ENCODE measurements around a stretch of chr3.

DNA sequence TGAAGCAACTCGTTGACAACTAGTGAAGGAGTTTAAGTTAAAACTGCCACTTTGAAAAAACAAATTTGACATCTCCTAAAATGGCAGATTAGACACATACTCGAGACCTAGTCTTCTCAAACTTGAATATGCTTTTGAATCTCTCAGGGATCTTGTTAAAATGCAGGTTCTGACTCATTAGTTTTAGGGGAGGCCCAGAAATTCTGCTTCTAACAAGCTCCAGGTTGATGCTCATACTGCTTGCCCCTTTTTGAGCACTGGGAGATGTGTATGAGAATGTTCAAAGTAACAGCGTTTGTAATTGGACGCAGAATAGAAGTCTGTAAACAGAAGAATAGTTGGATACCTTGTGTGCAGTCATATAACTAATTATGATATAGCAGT lies 1.6 kb downstream of the C3orf38 start:
- RRBS, 2 experiments: no CpG with 5 or more reads among the region's 4 CpGs

- RRBS, 2 experiments: no CpG with 5 or more reads among the region's 1 CpG
These were observed 586.2 kb downstream of the EPHA3 start for GRCh38 chr3:89693703-89694022.

- RRBS, 2 experiments: no CpG with 5 or more reads among the region's 10 CpGs
These were observed 31.9 kb downstream of the PROS1 start for GRCh38 chr3:93941539-93942365.

DNA sequence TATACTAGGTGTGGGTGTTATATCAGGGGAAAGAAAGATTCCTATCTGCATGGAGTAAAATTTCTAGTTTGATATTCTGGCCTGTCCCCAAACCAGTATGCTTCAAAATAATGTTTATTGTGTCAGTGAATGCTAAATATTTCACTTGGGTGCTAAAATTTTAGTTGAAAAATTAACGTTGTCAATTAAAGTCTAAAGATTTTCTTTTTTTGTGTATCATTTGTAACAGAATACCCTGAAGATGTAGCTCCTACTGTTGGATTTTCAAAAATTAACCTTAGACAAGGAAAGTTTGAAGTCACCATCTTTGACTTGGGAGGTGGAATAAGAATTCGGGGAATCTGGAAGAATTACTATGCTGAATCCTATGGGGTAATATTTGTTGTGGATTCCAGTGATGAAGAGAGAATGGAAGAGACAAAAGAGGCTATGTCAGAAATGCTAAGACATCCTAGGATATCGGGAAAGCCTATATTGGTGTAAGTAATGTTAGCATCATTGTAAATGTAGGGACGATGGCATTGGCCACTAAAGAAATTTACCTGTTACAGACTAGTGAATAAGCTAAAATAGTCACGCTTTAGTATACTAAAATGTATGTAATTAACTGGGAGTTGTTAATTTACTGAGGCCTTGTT lies 23.6 kb downstream of the ARL13B start:
- RRBS, 2 experiments: no CpG with 5 or more reads among the region's 5 CpGs

- RRBS, 2 experiments: no CpG with 5 or more reads among the region's 4 CpGs
These were observed 1.5 kb upstream of the OR5H15 start for GRCh38 chr3:98164992-98165337.

GRCh38 chr3:98819146-98819470 lies 56.0 kb downstream of the ST3GAL6 start:
- RRBS, 2 experiments: no CpG with 5 or more reads among the region's 3 CpGs

- RRBS, 2 experiments: no CpG with 5 or more reads among the region's 2 CpGs
These were observed 28.5 kb upstream of the CMSS1 start for GRCh38 chr3:99789168-99789589.

DNA sequence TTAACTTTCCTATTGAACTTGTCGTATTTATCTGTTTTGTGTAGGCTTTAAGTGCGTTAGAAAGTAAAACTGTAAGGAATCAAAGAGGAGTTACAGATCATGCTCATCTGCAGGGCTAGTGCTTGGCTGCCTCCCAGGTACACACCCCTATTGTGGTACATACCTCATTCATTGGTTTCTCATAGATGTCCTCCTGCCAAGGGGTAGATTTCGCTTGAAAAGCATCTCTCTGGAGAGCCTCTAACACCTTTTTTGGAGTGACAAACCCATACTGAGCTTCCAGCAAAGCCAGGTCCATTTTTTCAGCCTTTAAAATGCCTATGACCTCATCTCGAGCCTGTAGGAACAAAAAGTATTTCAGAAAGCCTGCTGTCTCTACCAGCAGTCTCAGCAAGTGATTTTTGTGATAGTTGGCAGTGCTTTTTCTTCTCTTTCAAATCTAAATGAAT lies 112.1 kb downstream of the CMSS1 start:
- RRBS, 2 experiments: no CpG with 5 or more reads among the region's 4 CpGs

- RRBS, 2 experiments: no CpG with 5 or more reads among the region's 2 CpGs
These were observed 122.2 kb downstream of the CMSS1 start for GRCh38 chr3:99939805-99940375.

DNA sequence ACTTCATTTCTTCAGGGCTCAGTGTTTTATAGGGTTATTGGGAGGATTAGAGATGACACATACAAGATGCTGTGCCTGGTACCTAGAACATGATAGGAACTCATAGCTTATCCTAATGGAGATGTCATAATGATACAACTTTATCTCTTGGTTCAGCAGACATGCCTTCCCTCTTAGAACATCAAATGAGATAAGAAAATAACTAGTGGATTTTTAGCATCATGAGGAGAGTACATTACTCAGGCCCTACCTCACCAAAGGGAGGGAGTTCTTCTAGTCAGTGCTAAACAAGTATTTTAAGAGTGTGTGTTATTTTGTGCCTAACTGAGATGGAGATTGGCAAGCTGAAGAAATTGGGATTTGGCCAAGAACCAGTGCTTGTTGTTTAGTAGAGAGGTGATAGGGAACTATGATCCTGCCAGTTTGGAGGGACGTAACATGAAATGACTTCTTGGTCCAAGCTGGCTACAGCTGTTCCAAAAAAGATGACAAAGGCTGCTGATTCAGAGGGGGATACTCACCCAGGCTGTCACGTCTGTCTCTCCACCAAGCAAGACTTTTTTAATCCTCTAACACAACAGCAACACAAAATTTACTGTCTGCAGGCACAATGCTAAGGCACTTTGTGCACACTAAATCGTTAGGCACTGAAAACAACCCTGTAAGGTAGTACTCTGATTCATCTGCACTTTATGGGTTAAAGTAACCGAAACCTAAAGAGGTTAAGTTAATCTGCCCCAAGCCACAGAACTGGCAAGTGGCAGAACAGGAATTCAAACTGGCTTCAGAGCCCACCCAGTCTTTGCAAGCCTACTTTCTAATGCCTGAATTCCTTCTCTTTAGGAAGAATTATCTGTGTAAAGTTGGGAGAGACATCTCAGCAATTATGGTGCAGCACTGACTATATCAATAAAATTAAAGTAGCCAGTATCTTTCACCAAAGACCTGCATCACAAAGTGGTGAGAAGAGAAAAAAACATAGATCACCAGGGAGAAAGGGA lies 126.5 kb downstream of the CMSS1 start:
- RRBS, 2 experiments: no CpG with 5 or more reads among the region's 4 CpGs

GRCh38 chr3:100032201-100032658 lies 82.1 kb downstream of the FILIP1L start:
- RRBS, 2 experiments: no CpG with 5 or more reads among the region's 5 CpGs

DNA sequence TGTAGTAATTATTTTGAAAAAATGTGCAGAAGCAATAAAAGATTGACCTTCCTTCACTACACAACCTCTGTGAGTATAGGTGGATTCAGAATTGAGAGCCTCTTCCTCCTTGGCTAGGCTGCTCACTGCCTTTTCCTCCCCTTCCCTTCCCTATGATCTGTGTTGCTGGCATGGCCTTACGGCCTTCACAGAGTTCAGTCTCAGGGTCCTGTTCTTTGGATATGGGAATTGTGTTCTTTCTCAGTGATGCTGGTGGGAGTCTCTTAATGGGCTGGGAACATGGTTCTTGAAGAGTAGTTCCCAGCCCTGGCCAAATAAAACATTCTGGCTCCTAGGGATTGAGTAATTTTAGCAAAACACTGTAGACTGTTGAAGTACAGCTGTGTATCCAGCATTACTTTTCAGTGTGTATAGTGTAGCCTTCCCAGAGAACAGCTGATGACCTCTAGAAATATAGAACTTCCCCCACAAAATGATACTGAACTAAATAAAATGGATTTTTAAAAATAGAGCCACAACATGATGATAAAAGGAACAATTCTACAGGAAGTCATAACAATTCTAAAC lies 22.6 kb upstream of the FILIP1L start:
- RRBS, 2 experiments: no CpG with 5 or more reads among the region's 1 CpG

DNA sequence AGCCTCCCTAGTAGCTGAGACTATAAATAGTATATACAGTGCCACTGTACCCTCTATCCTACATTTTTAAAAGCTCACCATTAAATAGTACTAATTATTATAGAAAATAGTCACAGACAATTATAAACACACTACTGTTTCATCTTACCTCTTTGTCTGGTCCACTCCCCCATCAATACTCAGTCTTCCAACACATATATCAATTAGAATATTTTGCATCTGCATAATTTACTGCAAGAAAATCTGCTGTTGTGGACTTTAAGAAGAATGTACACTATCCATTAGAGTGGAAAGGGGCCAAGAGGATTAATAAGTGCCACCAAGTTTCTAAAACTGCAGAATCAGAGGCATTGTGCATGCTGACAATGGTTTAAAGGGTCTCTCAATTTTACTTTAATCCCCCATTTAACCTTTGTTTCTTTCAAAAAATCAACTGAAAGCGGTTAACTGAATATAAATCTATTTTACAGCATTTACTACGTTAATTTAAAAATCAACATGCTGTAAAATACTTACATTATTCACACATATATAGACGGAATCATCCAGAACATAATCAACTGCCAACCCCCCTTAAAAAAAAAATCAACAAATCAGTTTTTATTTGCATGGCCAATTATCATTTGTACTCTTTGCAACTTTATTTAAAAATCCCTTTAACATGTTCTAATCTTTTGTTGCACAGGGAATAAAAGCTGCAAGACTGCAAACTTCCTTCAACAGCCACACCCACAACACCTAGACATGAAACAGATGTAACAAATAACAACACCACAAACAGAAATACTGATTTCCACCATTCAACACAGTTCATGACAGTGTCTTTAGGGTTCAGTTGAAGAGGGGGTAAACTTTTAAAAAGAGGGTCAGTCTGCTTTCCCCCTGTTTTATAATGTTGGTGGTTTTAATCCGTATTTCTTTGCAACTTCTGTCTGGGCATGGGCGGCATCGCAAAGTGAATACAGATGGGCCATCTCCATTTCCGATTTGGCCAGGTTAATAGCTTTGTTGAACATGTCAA lies 30.4 kb downstream of the NIT2 start:
- RRBS, 2 experiments: no CpG with 5 or more reads among the region's 7 CpGs

GRCh38 chr3:100500245-100500711 lies 7.9 kb downstream of the TMEM45A start:
- RRBS, 2 experiments: no CpG with 5 or more reads among the region's 10 CpGs

DNA sequence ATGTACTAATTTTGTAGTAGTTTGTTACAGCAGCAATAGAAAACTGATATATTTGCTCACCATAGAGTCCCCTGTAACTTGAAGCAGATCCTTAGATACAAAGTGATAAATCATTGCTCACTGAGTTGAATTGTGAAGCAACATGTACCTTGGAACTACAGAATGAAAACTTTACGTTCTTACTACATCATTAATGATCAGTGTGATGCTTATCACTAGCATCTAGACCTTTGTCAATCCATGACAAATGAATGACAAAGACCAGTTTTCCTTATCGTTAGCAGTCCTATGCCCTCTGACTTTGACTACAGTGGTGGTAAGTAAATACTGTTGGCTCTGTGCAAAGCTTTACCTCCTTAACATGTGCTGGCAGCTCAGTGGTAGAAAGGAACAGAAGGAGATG lies 53.9 kb downstream of the TMEM45A start:
- RRBS, 2 experiments: no CpG with 5 or more reads among the region's 2 CpGs

- RRBS, 2 experiments: no CpG with 5 or more reads among the region's 14 CpGs
These were observed 1.2 kb downstream of the TFG start for GRCh38 chr3:100710321-100711167.

DNA sequence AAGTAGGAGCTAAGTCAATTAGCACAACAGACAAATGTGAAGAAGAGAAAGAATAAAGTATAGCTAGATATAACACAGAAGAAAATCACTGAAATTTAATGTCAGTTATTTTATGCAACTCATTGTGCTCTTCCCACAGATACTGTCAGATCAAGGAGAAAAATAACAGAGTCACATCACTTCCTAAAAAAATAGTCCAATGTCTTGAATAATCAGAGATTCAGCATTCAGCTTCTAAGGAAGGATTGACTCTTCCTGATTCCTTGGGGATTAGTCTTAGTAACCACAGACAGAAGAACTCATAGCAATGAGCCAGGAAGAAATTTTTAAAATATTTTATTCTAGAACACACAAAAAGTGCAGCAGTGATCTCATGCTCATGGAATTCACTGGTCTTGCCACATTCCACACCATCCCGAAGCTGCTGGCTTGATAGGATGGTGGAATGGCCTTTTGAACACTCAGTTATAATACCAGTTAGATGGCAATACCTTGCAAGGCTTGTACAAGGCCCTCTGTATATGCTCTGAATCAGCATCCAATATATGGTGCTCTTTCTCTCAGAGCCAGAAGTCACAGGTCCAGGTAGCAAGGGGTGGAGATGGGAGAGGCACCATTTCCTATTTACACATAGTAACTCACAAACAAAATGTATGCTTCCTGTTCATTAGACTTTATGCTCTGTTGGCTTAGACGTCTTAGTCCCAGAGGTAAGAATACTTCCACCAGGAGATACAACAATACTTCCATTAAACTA lies 43.0 kb upstream of the ABI3BP start:
- RRBS, 2 experiments: no CpG with 5 or more reads among the region's 2 CpGs